Metastatic Liver Carcinoma in the Adrenal Gland (tissue), 2 donors: ENCODE measurements around a stretch of chr5.

DNA sequence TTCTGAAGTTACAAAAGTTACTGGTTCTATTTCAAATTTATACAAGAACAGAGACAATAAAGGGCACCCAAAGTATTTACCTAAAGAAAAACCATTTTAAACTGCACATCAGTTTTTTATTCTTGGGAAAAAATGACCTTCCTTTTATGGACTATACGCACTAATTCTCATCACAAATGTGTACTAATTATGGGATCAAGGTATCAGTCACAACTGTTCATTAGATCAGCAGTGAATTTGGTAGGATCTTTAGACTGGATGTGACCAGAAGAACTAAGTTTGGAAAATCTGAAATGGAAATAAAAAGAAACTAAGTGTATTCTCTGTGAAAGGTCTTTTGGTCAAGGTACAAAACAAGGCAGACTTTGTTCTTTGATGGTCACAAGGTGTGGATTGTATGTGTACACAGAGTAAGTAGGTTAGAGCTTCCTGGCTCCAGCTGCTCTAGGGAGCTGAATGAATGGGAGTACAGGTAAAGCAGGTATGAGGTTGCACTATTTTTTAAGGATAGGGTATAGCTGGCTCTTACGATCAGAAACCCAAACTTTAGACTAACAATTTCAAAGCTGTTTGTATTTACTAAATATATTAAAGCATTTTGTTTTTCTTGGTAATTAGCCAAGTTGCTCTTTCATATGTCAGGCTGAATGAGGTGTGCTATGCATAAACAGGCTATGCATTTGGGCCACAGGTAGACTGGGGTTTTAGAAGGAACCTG lies 32.7 kb downstream of the FAM169A start:
- PRO-cap, 2 experiments = no peak in any of the 2 experiments

DNA sequence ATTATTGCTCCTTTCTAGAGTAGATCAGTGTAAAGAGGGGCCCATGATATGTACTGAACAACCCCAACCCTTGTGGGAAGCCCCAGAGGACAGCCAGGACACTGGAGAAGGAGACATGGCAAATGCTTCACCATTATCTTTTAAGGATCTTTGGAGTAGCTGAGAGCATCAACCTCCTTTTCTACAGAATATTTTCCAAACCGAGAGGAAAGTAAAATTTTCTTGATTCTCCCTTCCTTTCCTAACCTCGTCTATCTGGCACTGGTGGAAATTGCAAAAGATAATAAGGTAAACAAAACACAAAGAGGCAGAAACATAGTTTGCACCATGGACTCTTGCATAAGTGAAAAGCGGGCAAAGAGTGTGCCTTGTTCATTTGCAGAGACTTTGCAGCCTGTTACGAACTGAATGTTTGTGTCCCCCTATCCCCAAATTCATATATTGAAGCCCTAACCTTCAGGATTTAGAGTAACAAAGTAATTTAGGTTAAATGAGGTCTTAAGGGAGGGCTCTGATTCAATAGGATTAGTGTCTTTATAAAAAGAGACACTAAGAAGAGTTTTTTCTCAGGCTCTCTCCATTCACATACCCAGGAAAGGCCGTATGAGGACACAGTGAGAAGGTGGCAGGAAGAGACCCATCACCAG lies 51.9 kb upstream of the FAM169A start:
- PRO-cap, 2 experiments = peak in 2 of 2 experiments; most common plus-strand start position 371 of the sequence (in 1); most common minus-strand start position 253 of the sequence (in 2)

DNA sequence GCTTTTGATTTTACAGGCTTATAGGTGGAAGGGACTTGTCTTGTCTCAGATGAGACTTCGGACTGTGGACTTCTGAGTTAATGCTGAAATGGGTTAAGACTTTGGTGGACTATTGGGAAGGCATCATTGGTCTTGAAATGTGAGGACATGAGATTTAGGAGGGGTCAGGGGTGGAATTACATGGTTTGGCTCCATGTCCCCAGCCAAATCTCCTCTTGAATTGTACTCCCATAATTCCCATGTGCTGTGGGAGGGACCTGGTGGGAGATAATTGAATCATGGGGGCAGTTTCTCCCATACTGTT lies 74.3 kb downstream of the ANKRD31 start:
- PRO-cap, 2 experiments = no peak in any of the 2 experiments

- PRO-cap, 2 experiments = no peak in any of the 2 experiments
Observed at GRCh38 chr5:75358964-75359792, 22.2 kb downstream of the HMGCR start.

- PRO-cap, 2 experiments = no peak in any of the 2 experiments
Observed at GRCh38 chr5:75363102-75363717, 26.2 kb downstream of the HMGCR start.

GRCh38 chr5:75670657-75671155 lies 46.5 kb downstream of the POC5 start:
- PRO-cap, 2 experiments = no peak in any of the 2 experiments

- PRO-cap, 2 experiments = no peak in any of the 2 experiments
Observed at GRCh38 chr5:75678102-75678644, 39.1 kb downstream of the POC5 start.

DNA sequence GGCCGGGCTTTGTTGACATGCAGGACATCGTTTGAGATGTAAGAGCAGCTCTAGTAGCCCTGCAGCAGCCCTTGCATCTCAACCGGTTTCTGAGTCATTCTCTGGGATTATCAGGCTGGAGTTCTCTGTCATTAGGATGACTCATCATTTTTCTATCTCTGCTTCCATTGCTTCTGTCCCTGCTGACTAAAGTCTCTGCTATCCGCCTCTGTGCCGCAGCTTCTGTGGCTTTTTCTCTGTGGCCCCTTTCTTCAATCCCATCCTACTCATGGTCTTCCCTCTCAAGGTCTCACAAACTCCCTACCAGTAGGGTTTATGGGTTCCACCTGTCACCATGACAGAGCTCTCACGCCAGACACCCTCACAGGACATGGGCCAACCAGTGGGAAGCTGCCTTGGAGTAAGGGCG lies 30.4 kb upstream of the IQGAP2 start:
- PRO-cap, 2 experiments = peak in 1 of 2 experiments; most common minus-strand start position 91 of the sequence (in 1)

- PRO-cap, 2 experiments = no peak in any of the 2 experiments
Observed at GRCh38 chr5:76386432-76386948, 16.6 kb upstream of the IQGAP2 start.

- PRO-cap, 2 experiments = no peak in any of the 2 experiments
Observed at GRCh38 chr5:76387880-76388127, 15.3 kb upstream of the IQGAP2 start.

DNA sequence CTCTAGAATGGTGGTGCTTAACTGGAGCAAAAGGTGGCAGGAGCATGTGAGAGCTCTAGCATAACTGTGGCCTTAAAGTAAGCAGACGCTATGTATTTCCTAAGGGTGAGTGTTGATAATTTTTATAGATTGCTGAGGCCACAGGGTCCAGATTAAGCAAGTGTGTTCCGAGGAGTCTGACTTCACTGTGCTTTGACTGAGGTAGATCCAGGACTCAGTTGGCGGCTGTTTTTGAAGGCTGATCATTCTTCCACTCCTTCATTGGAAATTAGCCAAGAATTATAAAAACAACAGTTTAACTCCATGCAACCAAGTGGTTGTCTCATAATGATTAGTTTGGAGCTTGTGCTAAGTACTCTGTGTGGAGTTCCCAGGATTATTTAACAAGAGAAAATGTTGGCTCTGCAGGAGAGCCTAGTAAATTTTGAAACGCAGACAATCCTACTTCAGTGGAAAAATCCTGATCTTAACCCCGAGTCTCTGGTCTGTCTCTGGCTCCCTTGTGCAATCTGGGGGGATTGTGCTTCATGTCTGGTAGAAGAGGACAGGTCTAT lies 19.2 kb downstream of the IQGAP2 start:
- PRO-cap, 2 experiments = no peak in any of the 2 experiments

GRCh38 chr5:76521146-76521836 lies 101.9 kb downstream of the F2RL2 start:
- PRO-cap, 2 experiments = no peak in any of the 2 experiments

GRCh38 chr5:76741464-76741944 lies 25.6 kb downstream of the F2R start:
- PRO-cap, 2 experiments = no peak in any of the 2 experiments

- PRO-cap, 2 experiments = no peak in any of the 2 experiments
Observed at GRCh38 chr5:76763099-76763673, 47.3 kb downstream of the F2R start.

DNA sequence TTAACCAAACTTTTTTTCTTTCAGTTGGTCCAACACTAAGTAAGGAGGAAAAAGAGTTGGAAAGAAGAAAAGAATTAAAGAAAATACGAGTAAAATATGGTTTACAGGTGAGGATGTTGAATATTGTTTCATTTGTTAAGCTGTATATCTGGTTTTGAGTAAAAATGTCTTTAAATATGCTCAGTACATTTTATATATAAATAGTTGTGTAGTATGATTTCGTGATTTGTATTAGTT lies 25.2 kb downstream of the AGGF1 start:
- PRO-cap, 2 experiments = no peak in any of the 2 experiments

- PRO-cap, 2 experiments = no peak in any of the 2 experiments
Observed at GRCh38 chr5:77443770-77444116, 48.4 kb downstream of the WDR41 start.

- PRO-cap, 2 experiments = no peak in any of the 2 experiments
Observed at GRCh38 chr5:77767363-77768385, 8.5 kb downstream of the TBCA start.

- PRO-cap, 2 experiments = no peak in any of the 2 experiments
Observed at GRCh38 chr5:77771495-77772382, 4.4 kb downstream of the TBCA start.

GRCh38 chr5:78496852-78497403 lies 136.5 kb downstream of the SCAMP1 start:
- PRO-cap, 2 experiments = no peak in any of the 2 experiments

DNA sequence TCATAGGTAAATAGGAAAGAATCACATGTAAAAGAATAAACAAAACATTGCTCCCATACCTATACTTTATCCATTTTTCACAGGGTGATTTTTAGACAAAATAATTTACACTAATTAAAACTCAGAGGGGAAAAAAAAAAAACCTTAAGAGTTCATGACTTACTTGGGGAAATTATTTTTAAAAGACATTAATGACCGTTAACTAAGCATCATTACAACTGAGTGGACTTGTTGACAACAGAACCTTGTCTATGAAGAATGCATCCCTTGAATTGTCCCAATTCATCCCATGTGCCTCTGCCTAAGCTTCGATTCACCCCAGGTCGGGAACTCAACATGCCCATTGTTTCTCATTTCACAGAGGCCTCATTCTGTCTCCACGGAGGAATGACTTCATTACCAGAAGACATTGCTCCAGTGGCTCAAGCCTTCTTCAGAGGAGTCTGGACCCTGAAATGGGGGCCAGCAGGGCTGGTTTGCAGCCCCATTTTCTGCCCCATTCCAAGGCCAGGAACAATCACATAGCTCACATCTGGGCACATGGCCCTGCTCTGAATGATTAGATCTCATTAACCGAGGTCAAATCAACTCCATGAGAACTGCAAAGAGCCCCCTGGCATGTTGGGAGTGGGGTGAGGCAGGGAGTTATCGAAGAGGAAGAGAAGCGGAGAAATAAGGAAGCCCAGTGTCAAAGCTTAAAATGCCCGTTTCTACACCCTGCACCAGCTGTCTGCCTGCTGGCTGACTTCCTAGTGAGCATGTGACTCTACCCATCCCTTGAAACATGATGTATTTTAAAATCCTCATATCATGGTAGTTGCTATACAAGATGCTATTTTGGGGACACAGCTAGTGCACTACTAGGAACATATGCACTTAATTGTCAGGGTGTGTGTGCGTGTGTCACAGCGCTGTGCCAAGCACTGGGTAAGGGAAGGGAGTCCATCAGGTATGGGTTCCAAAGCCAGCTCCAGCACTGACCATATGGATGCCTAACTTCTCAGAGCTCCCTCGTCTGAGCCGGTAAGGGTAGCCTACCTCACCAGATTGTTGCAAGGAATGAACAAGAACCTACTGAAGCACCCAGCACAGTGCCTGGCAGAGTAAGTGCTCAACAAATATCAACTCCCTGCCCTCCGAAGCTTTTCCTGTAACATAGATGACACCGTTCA lies 137.2 kb downstream of the LHFPL2 start:
- PRO-cap, 2 experiments = no peak in any of the 2 experiments